Mesenchymal stem cell of the bone marrow (primary cell): ENCODE data around the gene ERCC6L2.

- CAGE, long polyA plus RNA, result no peak
These were observed 3.9 kb upstream of the FBP1 start for GRCh38 chr9:94643275-94643563.

GRCh38 chr9:94782476-94782757, 55.9 kb downstream of the AOPEP start:
- CAGE, long polyA plus RNA, result no peak

DNA sequence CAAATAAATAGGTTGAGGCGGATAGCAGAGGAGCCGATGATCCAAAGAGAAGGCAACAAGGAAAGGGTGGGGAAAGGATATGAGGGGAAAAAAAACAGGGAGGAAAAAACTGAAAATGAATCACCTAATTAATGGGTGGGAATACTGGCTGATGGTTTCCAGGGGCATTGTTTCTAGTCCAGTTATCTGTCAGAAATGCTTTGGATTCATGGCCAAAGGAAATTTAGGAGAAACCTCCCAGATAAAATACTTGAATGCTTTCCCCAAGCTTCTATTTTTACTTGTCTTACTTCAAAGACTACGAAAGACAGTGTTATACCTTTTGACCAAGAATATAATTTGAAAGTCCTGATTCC, 146.5 kb downstream of the AOPEP start:
- CAGE, long polyA plus RNA, result no peak

- CAGE, long polyA plus RNA, result no peak
These were observed 147.9 kb downstream of the AOPEP start for GRCh38 chr9:94874331-94874878.

GRCh38 chr9:94900486-94901190, 174.1 kb downstream of the AOPEP start:
- CAGE, long polyA plus RNA, result no peak

- CAGE, long polyA plus RNA, result no peak
These were observed 219.0 kb downstream of the AOPEP start for GRCh38 chr9:94945426-94945878.

- CAGE, long polyA plus RNA, result no peak
These were observed 282.7 kb downstream of the AOPEP start for GRCh38 chr9:95009019-95009868.

- CAGE, long polyA plus RNA, result no peak
These were observed 232.6 kb downstream of the FANCC start for GRCh38 chr9:95084885-95085402.

DNA sequence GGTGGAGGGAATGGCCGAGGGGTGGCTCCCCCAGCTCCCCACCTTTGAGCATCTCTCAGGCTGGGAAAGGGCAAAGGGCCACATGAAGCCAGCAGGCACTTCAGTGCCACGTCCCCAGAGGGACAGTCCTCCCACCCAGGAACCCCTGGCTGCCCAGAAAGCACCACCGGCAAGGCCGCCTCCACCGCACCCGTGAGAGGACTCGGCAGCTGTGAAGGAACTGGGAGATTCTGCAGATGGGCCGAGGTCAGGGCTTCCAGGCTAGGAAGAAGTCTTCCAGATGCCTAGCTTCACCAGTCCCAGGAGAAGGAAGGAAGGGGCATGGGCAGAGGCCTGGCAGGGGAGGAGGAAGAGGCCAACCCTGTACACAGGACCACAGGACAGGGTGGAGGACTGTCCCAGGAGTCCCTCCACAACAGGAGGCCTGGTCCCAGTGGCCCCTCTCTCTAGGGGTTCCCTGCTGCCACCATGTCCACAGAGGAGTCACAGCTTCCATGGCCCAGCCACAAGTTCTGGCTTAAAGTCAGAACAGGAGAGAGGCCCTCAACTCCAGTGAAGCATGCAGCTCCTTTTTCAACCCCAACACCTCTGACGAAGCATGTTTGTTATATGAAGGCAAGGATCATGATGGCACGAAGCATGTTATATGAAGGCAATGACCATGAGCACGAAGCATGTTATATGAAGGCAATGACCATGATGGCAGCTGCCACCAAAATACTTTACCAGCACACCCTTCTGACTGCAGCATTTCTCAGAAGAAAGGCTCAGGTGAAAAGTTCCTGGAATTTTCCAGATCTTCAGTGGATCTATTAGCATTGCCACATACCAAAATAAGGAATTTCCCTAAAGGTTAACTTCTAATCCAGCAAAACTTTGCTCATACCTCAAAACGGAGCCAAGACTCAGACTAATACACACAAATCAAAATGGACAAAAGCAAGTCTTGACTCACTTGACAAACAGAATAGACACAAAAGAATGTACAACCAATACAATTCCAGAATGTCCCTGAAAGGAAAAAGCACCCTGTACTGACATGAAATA, 217.6 kb downstream of the FANCC start:
- CAGE, long polyA plus RNA, result no peak

DNA sequence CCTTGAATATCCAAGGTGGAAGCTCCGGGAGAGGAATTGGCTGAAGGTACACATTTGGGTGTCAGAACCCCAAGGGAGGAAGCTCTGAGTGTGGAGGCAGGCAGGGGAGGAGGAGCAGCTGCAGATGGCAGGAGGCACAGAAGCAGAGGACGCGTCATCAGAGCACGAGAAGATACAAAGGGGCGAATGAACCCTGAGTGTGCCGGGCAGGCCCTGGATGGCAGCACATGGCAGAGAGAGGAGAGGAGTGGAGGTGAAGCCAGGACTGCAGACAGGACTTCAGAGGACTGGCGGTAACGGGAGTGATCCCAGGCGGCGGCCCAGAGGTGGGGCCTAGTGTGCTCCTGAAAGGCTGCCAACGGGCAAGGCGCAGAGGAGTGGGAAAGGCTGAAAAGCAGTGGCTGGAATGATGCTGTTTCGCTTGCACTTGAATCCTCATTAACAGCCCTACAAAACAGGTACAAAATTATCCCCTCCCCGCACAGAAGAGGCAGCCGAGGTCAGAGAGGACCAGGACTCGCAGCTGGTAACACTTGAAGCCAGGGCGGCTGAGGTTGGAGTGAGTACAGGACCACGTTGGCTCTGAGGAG, 179.7 kb downstream of the FANCC start:
- CAGE, long polyA plus RNA, result no peak

GRCh38 chr9:95349571-95350261, 32.2 kb upstream of the FANCC start:
- CAGE, long polyA plus RNA, result no peak

GRCh38 chr9:95447890-95448595, 61.0 kb downstream of the PTCH1 start:
- CAGE, long polyA plus RNA, result no peak

DNA sequence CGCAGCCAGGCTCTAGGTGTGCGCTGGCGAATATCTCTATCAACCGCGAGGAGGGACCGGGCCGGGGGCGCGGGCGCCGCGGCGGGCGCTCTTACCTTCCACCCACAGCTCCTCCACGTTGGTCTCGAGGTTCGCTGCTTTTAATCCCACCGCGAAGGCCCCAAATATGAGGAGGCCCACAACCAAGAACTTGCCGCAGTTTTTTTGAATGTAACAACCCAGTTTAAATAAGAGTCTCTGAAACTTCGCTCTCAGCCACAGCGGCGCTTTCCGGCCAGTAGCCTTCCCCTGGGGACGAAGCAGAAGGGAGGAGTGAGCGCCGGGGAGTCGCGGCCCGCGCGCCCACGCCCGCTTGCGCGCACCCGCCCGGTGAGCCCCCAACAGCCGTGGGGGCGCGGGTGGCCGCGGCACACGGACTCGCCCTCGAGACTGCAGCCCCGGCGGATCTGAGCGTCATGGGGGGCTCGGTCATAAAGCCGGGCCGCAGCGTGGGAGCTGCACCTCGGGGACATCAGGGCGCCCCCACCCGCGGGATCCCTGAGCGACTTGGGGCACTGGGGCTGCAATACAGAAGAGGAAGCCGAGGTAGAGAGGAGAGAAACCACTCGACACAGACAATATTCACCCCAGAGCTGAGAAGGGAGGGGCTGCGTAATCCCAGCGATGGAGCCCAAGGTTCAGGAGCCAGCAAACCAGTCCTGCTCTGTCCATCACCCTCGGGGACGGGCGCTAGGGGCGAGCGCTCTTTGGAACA, 2.6 kb downstream of the PTCH1 start:
- CAGE, long polyA plus RNA, result no peak

- CAGE, long polyA plus RNA, result no peak
These were observed 1.8 kb downstream of the PTCH1 start for GRCh38 chr9:95507066-95507804.

DNA sequence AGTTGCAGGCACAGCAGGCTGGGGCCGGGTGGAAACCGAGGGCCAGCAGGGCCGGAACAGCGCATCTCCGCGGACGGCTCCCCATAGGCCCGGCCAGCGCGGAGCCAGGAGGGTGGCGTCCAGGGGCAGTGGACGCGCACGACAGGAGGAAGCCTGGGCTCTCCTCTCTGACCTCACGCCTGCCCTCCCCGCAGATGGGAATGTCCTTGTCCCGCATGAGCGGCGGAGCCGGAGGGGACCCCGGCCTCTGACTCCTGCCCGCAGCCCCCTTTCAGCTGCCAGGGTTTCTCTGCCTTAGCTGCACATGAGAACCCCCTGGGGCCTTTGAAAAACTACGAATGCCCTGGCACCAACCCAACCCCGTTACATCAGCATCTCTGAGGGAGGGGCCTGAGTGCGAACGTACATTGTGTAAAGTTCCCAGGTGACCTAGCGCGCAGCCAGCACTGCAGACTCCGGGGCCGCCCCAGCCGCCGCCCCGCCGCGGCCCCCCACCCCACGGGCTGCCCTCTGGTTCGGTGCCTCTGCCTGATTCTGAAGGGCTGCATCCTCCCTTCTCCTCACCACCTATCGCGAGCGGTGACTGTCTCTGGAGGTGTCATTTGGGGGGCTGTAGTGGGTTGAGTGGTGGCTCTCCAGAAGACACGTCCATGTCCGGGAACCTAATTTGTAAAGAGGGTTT, 44.1 kb upstream of the PTCH1 start:
- CAGE, long polyA plus RNA, result no peak

DNA sequence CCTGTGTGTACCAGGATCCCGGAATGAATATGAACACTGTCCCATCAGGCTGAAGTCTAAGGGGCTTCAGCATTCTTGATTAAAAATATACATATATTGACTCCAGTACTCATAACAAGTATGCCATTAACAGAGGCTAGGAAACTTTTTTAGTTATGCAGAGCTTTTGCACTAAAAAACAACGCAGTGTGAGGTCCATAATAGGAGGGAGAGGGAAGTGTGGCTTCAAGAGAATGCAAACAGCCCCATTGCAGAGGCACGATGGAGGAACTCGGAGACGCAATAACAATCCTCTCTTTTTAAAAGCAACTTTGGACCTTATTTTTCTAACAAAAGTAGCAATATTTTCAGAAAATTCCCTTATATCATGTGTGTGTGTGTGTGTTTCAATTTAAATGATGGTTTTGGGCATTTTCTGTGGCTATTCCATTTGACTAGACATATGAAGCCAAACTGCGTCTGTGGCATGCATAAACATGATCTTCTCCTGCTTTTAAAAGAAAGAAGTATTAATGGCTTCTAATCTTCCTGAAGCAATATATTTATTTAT, 157.8 kb upstream of the PTCH1 start:
- CAGE, long polyA plus RNA, result no peak

DNA sequence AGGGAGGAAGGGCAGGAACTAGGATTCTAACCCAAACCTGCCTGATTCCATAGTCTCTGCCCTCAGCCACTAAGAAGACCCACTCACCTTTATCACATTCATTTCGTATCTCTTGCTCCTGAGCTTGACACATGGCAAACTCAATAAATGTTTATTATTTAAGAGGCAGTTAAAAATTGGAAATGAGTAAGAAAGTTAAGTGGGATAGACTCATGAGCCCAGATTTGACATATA, 166.5 kb upstream of the ERCC6L2 start:
- CAGE, long polyA plus RNA, result no peak

- CAGE, long polyA plus RNA, result no peak
These were observed 102.9 kb upstream of the ERCC6L2 start for GRCh38 chr9:95772307-95773352.

- CAGE, long polyA plus RNA, result no peak
These were observed at the start of gene ERCC6L2 for GRCh38 chr9:95874846-95875742. TSS of gene ERCC6L2 (plus strand) at chr9:95875691.

- CAGE, long polyA plus RNA, result no peak
These were observed 40.1 kb downstream of the ERCC6L2 start for GRCh38 chr9:95915433-95916061.